Natural killer cell (primary cell): ENCODE measurements around a stretch of chr12.

DNA sequence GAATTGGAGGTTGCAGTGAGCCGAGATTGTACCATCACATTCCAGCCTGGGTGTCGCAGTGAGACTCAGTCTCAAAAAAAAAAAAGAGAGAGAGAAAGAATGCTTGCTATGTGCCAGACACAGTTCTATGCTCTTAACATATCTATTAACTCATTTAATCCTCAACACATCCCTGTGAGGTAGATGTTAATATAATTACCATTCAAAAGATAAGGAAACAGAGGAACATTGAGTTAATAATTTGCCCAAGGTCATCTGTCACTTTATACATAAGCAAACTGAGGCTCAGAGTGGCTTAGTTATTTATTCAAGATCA is 12.5 kb downstream of the IRAG2 start:
- PRO-cap: no peak

- PRO-cap: no peak
Observed at GRCh38 chr12:25242855-25243642, 7.7 kb downstream of the KRAS start.

DNA sequence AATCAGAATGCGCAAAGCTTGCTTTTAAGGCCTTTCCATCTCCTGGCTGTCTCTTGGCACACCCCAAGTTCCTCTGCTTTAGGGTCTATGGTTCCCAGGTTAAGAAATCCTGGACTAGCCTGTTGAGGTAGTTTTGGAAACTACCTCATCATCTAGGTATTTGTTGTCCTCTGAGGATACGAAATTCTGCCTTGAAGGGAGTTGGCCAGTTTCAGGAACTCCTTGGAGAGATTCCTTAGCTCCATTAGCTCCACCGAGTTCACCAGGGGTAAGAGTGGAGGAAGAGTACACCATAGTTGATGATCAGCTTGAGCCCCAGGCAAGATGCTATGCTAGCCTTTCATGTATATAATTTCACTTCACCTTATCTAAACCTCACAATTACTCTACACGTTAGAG is 96.9 kb upstream of the KRAS start:
- PRO-cap: no peak

GRCh38 chr12:25388032-25388668 is 137.4 kb upstream of the KRAS start:
- PRO-cap: no peak

DNA sequence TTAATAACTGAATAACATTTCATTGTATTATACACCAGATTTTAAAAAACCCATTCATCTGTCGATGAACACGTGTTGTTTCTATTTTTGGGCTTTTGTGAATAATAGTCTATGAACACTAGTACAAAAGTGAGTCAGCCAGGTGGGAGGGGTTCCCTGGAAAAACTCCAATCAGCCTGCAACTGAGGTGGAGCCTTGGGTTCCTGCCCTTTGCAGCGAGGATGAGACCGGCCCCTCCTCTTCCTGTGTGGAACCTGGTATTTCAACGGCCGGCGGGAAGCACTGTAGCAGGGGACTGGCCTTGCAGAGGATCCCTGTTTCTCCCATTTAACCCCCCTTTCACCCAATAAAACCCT is 56.1 kb downstream of the LMNTD1 start:
- PRO-cap: no peak

GRCh38 chr12:25630504-25631013 is 77.5 kb upstream of the LMNTD1 start:
- PRO-cap: no peak

DNA sequence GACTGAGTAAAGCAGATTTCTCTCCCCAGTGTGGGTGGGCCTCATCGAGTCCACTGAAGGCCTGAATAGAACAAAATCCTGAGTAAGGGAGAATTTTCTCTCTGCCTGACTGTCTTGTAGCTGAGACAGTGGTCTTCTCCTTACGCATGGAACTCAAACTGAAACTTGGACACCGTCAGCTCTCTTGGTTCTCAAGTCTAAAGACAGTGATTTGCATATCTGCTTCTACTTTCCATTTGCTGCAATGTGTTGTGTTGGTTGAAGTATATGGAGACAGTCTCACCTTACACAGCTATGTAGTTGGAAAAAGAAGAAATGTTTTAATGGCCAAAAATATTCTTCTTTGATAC is 160.2 kb upstream of the LMNTD1 start:
- PRO-cap: no peak

DNA sequence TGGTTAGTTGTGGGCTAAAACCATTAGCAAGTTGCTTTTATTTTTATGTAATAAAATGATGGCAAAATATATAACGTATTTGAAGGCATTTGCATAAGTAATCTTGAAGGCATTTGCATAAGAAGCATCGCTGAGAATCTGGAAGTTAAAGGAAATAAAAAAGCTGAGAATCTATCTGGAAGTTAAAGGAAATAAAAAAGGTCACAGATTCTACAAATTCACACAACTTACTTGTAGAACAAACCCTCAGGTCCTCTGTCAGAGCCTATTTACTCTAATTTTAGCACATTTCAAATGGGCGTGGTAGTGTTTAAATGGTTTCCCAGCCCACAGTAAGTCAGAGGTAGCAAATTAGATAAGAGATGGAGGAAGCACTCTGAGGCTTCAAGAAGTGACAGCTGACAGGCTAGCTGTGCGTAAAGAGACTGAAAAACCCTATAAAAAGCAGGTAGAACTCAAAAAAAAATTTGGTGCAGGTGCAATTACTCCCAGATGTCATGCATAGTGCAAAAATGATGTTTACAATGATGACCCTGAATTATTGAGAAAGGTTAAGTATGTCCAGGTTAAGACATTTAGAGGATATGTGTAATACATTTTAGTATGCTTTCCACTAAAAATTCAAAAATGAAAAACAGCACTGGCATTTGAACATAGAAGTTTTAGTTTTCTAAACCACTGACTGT is 7.5 kb downstream of the BHLHE41 start:
- PRO-cap: no peak

DNA sequence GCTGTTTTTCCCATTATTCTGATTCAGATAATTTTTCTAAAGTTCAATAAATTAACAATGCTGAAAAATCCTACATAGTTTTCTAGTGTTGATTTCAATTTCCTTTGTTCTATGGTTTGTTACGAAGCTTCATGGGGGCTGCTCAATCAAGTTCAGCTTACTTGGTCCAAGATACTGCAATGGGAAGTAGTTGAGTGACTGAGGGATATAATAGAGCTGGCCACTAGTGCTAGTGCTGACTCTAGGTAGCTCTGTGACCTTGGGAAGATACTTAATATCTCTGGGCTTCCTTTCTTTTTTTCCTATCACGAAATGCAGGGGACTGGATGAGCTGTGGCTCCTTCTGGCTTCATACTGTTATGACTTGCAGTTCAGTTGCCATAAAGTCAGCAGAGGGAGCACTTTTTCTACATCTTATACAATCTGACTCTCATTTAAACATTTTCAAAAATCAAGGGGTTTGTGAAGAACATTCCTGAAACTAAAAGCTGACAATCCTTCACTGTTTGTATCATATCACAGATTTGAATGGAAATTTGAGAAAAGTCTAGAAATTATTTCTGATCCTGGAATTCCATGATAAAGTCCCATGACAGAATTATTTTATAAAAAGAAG is 5.5 kb downstream of the BHLHE41 start:
- PRO-cap: no peak

DNA sequence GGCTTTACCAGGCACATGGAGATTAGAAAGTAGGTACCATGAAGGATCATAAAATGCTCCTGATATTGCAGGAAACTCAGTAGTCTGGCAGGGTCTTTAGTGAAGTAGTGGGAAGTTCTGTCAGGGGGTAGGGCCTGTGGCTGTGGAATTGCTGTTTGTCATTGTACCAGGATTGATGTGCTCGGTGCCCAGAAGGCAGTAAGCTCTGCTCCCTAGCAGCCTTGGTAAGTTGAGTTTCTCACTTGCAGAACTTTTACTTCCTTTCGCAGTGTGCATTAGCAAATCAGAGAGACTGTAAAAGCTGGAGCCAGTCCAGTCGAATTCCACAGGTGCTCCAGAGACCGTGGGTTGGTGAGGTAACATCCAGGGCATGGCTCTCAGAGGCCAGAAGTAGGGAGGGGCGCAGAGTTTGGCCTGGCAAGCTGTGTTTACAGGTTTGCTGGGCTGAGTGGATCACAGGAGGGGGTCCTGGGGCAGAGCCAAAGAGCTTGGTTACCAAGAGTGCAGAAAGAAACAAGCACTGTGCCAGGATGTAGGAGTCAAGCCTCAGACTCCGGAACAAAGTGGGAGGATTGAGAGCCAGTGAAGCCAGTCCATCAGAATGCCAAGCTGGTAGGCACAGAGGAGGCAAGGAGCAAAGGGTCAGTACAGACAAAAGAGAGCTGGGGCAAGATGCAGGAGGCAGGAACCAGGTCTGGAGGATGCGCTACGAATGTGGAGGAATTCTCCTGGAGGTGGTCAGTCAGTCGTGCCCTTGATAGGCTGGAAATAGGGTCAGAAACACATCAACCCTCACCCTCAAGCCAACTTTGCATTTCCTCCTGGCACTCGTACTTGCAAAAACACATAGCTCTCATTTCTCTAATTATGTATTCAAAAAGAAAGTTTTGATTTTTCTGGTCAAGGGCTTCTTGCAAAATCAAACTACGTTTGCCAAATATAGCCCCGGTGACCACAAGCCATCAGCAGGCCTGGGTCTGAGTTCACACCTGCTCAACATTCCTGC is 10.3 kb upstream of the BHLHE41 start:
- PRO-cap: no peak

GRCh38 chr12:26240228-26240780 is 44.9 kb downstream of the SSPN start:
- PRO-cap: no peak

GRCh38 chr12:26246451-26247234 is 51.3 kb downstream of the SSPN start:
- PRO-cap: no peak

GRCh38 chr12:26286168-26286613 is 90.8 kb downstream of the SSPN start:
- PRO-cap: no peak

GRCh38 chr12:26289977-26290362 is 94.6 kb downstream of the SSPN start:
- PRO-cap: no peak

DNA sequence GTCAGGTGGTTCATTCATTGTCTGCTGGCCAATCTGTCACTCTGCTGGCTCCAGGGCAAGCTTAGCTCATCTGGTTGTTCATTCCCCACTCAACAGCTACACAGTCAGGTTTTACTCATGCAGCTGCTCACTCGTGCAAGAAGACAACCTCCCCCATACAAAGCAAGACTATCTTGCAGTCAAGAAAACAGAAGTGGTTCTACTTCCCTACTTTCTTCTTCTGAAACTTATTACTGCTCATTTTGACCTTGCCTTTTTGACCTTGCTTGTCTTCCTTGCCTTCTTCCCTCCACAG is 277.9 kb downstream of the SSPN start:
- PRO-cap: no peak

DNA sequence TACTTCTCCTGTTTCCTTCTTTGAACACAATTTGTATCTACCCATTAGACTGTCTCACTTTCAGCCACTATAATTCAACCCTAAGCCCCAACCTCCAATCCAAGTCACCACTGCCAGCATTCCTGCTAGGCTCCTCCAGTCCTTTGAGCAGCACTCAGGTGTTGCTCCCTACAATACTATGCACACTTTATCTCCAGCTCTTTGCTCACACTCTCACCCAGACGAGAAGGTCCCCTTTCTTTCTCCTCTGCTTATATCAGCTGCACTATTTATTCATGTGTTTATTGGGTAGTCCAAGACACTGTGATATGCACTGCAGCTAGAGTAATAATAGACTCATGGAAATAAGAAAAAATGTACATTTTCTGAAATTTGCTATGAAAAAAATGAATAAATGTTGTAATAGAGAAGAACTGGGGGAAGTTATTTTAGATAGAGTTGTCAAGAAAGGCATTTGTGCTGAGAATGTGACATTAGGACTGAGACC is 307.1 kb downstream of the ITPR2 start:
- PRO-cap: no peak

DNA sequence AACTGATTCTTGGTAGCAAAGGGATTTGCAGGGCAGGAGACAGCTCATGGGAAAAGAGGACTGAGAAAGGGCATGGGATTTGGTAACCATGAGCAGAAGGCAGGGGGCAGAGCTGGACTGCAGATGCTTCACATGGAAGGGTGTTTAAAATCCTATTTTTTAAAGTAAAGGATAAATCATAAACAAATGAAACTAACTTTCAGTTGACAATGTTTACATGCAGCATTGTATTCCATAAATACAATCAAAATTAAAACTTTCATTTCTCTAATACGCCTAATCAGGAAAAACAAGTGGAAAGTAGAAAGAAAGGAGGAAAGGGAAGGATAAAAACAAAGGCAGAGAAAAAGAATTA is 203.0 kb downstream of the ITPR2 start:
- PRO-cap: no peak

DNA sequence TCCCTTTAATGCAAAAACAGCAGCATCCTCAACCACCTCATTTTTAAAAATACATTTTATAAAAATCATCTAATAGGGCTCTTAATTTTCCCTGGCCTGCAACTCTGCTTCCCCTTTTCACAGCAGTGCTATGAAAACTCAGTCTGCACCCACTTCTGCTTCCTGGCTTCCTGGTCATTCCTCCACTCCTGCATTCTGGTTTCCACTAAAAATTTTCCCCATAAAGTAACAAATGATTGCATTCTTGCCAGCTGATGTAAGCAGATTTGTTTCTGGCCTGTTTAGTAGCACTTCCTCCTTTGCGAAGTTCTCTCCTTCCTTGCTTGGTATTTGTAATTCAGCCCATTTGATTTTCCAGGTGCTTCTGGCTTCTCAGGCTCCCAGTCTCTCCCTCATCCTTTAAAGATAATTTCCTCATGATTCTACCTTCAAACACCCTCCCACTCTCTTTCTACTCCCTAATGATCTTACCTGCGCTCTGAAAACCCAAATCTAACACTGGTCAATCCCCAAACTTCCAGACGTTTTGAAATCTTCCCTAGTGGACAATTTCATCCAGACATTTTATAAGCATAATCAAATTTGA is 127.8 kb downstream of the ITPR2 start:
- PRO-cap: no peak

DNA sequence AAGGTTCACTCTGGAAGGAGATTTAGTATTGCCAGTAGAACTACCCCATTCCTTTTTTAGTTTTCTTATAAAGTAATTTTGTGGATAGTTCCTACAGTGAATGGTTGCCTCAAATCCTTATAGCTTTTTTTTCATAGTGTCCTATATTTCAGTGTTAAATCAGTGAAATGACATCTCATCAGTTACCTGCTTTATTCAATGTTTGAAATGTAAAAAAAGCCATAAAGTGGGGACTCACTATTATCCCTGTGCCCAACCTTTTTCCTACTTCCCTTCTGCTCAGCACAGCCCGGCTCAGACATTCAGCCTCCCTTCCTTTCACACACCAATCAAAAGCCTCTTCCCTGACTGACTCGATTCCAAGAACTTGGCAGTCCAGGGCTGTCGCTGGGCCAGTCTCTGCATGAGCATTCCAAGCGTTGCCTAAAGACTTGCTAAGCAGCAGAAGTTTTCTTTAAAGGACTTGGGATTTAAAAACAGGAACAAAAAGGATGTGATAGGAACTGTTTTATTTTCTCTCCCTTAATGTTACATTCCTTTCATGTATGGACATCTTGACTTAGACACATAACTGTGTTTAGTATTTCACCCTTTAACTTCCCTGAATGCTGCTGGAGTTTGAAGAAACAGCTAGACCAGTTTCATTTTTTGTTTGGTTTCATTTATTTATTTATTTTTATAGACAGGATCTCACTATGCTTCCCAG is 22.7 kb downstream of the ITPR2 start:
- PRO-cap: no peak

- PRO-cap: bidirectional peak, plus-strand start at chr12:26833505, minus-strand start at chr12:26833173; unidirectional peak, minus-strand start at chr12:26833588
Observed at GRCh38 chr12:26833274-26833716, 301 bp upstream of the ITPR2 start.